Skeletal muscle tissue (tissue), 7 donors: ENCODE data around the genes OR10D3, OR8G5, OR8B3, TBRG1 and VSIG2.

- PRO-cap, 3 experiments = no peak in any of the 3 experiments
- RAMPAGE, long total RNA = no peak
- RRBS, 2 experiments = no CpG with 5 or more reads among the region's 4 CpGs
Measured at GRCh38 chr11:123299113-123299451, 104.0 kb upstream of the CLMP start.

- PRO-cap, 3 experiments = no peak in any of the 3 experiments
- RAMPAGE, long total RNA = no peak
- RRBS, 2 experiments = no CpG with 5 or more reads among the region's 10 CpGs
Measured at GRCh38 chr11:123302669-123303198, 107.7 kb upstream of the CLMP start.

- PRO-cap, 3 experiments = no peak in any of the 3 experiments
- RAMPAGE, long total RNA = no peak
- RRBS, 2 experiments = no CpG with 5 or more reads among the region's 14 CpGs
Measured at GRCh38 chr11:123456972-123457842, 27.1 kb downstream of the GRAMD1B start.

- PRO-cap, 3 experiments = no peak in any of the 3 experiments
- RAMPAGE, long total RNA = no peak
- RRBS, 2 experiments = no CpG with 5 or more reads among the region's 8 CpGs
Measured at GRCh38 chr11:123487073-123487741, 57.1 kb downstream of the GRAMD1B start.

- PRO-cap, 3 experiments = no peak in any of the 3 experiments
- RAMPAGE, long total RNA = no peak
- RRBS, 2 experiments = no CpG with 5 or more reads among the region's 13 CpGs
Measured at GRCh38 chr11:123525464-123526096, 95.5 kb downstream of the GRAMD1B start.

- PRO-cap, 3 experiments = no peak in any of the 3 experiments
- RAMPAGE, long total RNA = no peak
- RRBS, 2 experiments = no CpG with 5 or more reads among the region's 5 CpGs
Measured at GRCh38 chr11:123574399-123575101, 79.9 kb downstream of the SCN3B start.

DNA sequence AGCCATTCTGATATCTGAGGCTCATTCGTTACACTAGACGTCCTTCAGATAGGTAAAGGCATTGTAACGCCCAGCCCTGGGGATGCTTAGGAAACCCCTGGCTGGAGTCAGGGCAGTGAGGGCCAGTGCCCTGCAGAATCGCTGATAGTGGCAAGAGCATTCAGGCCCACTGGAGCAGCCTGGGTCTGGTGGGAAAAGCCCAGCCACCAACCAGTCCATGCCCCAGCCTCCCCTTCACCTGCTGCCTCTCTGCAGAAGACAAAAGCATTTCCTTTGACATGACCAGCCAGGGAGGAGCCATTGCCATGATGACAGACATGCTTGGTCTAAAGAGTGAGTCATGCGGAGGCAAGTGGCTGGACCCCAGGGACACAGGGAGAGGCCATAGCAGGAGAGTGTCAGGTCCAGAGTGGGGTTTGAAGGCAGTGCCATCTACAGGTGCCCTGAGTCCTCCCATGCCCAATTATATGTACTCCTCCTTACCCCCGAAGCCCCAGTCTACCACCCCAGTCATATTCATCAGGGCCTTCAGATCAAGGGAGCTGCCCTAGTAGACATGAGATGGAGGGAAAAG lies 67.5 kb downstream of the SCN3B start:
- PRO-cap, 3 experiments = no peak in any of the 3 experiments
- RAMPAGE, long total RNA = no peak
- RRBS, 2 experiments = no CpG with 5 or more reads among the region's 6 CpGs

GRCh38 chr11:123603146-123603743 lies 51.2 kb downstream of the SCN3B start:
- PRO-cap, 3 experiments = no peak in any of the 3 experiments
- RAMPAGE, long total RNA = no peak
- RRBS, 2 experiments = no CpG with 5 or more reads among the region's 14 CpGs

DNA sequence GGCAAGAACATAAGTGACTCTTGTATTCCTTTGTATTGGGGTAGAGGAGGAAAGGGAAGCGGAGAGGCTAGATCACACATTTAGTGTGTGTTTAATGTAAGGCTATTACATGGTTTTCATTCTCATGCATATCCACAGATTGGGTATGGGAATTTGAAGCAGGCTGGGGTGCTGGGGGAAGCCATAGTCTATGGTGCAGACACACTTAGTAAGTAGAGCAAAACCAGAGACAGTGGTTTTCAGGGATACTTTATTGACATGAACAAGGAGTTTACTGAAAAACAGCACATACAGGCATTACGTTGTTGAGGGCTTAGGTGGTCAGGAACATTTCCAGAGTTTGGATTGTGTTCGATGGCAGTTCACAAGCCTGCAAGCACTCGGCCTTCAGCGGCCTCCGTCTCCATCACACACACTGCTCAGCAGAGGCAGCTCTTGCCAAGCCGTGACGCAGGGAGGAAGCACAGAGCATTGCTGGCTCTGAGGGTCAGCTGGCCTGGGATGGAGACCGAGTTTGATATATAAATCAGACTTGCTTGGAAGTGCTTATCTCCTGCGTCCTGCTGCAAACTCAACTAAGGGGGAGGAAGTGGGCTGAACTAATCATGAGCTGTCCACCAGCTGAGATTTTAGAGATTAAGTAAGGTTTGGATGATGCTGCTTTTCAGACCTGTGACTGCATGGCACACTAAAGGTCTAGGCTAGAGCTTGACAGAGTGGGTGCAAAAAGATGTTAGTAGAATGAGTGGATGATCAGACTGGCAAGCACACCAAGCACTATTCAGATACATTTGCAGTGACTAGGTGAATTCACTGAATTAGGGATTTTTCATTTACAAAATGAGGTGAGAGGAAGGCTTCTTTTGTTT lies 25.2 kb downstream of the SCN3B start:
- PRO-cap, 3 experiments = no peak in any of the 3 experiments
- RAMPAGE, long total RNA = no peak
- RRBS, 2 experiments = no CpG with 5 or more reads among the region's 10 CpGs

DNA sequence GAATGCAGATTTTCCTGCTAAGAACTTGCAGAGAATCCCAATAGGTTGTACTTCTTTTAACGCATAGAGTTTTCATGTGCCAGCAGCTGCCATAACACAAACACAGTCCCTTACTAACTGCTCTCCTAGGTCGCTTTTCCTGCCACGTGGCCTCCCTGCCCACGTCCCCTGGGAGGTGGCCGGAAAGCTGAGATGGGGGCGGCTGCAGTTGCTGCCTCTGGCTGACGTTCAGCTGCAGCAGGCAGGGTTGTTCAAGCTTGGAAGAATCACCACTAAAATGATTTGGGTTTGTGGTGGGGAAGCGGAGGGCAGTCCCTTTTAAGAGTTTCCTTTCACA lies 39.3 kb downstream of the ZNF202 start:
- PRO-cap, 3 experiments = no peak in any of the 3 experiments
- RAMPAGE, long total RNA = no peak
- RRBS, 2 experiments = no CpG with 5 or more reads among the region's 8 CpGs

DNA sequence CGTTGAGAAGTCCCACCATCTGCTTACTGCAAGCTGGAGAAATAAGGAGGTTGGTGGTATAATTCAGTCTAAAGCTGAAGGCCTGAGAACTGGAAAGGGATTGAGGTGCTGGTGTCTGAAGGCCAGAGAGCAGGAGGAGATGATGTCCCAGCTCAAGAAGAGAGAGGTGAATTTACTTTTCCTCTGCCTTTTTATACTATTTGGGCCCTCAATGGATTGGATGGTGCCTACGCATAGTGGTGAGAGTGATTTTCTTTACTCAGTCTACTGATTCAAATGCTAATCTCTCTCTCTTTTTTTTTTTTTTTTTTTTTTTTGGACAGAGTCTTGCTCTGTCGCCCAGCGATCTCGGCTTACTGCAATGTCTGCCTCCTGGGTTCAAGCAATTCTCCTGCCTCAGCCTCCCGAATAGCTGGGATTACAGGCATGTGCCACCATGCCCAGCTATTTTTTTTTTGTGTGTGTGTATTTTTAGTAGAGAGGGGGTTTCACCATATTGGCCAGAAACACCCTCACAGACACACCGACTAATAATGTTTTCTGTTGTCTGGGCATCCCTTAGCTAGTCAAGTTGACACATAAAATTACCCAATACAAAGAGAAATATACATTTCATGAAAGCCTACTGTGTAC lies 1.5 kb upstream of the ZNF202 start:
- PRO-cap, 3 experiments = no peak in any of the 3 experiments
- RAMPAGE, long total RNA = no peak
- RRBS, 2 experiments = no CpG with 5 or more reads among the region's 7 CpGs

GRCh38 chr11:124183168-124183539 lies at the start of gene OR10D3:
Gene OR10D3, plus strand, starts transcription at chr11:124183345.
- PRO-cap, 3 experiments = no peak in any of the 3 experiments
- RAMPAGE, long total RNA = no peak
- RRBS, 2 experiments = no CpG with 5 or more reads among the region's 3 CpGs

- PRO-cap, 3 experiments = no peak in any of the 3 experiments
- RAMPAGE, long total RNA = no peak
- RRBS, 2 experiments = no CpG with 5 or more reads among the region's 3 CpGs
Measured at GRCh38 chr11:124256261-124256590, at the start of gene OR8G5. Gene OR8G5, plus strand, starts transcription at chr11:124256376.

DNA sequence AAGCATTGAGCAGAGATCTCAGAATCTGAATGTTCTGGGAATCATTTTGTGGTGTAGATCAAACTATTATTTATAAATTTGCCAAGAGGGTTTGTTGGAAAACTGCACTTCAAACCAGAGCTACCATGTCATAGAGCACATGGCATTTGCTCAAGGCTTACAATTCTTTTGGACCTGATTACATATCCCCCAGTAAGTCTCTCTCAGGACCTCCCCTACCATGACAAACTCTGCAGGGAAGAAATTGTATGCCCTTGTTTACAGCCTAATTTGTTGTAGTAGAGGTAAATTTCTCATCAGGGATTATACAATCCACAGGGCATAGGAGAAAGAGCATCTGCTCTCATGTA lies at the start of gene OR8B3:
OR8B3 (minus strand) TSS at position 198 of the 350 bp plus-strand sequence.
- PRO-cap, 3 experiments = no peak in any of the 3 experiments
- RAMPAGE, long total RNA = no peak

- PRO-cap, 3 experiments = peak in 3 of 3 experiments; most common plus-strand start chr11:124622875 (in 3); most common minus-strand start chr11:124622776 (in 1)
- RAMPAGE, long total RNA = no peak
- RRBS, 2 experiments = 2% methylated on average over 30 to 32 of the region's 59 CpGs
Measured at GRCh38 chr11:124622586-124623543, at the start of gene TBRG1. Gene TBRG1, plus strand, starts transcription at chr11:124622864.

DNA sequence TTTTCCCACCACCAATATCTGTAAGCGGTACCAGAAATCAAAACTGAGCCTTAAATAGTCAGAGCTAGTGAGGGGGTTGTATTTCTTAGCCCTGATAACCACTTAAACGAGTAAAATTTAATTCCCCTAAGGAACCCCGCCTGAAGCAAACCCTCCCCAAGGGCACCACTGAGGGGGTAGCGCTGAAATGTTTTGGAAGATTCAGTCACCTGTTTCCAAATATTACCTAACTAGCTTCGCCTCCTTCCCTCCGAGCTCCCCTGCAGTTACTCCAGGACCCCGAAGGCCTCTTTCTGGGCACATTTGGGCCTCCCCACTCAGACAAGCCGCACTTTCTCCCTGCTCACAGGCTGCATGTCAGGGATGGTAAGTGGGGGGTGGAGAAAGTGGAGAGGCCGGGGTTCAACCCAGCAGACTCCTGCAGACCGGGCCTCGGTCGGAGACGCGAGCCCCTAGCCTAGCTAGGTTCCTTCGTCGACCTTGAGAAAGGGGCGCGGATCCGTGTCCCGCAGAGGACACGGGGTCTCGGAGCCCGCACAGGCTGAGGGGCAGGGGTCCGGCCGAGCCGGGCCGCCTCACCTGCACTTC lies 382 bp downstream of the SIAE start:
- PRO-cap, 3 experiments = no peak in any of the 3 experiments
- RAMPAGE, long total RNA = no peak
- RRBS, 2 experiments = 3 to 5% methylated on average over 2 to 10 of the region's 27 CpGs

- PRO-cap, 3 experiments = no peak in any of the 3 experiments
- RAMPAGE, long total RNA = no peak
- RRBS, 2 experiments = 23 to 37% methylated on average over 2 of the region's 24 CpGs
Measured at GRCh38 chr11:124745666-124746048, 5.9 kb downstream of the NRGN start.

DNA sequence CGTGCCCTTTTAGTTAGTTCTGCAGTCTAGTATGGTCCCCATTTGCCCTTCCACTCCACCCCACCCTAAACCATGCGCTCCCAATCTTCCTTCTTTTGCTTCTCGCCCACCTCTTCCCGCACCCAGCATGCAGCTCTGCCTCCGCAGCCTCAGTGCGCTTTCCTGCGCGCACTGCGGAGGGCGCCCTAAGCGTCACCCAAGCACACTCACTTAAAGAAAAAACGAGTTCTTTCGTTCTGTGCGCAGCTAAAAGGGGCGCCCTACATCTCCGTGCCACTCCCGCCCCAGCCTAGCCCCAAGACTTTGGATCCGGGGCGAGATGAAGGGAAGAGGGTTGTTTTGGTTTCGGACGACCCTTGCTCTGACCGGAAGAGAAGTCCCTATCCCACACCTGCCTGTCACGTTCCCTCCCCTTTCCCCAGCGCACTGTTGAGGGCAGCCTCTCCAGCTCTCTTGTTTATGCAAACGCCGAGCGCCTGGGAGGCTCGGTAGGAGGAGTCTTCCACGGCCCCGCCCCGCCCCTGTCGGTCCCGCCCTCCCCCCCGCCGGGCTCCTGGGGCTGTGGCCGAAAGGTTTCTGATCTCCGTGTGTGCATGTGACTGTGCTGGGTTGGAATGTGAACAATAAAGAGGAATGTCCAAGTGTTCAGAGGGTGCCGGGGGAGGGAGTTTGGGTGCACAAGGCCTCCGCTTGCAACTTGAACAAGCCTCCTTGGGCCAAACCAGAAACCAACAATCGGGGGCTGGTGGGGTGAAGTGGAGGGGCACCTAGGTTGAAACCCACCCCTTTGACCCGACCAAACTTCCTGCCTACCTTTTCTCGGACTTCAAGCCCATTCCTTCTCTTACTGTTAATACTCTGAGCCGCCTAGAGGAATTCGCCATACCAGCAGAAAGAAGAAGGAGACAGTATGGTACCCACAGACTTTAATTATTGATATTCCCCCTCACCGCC lies 5.2 kb downstream of the VSIG2 start:
- PRO-cap, 3 experiments = peak in 3 of 3 experiments; most common plus-strand start position 601 of the sequence (in 1); most common minus-strand start position 431 of the sequence (in 2)
- RAMPAGE, long total RNA = no peak
- RRBS, 2 experiments = 4 to 5% methylated on average over 8 of the region's 45 CpGs

- PRO-cap, 3 experiments = no peak in any of the 3 experiments
- RAMPAGE, long total RNA = no peak
- RRBS, 2 experiments = 15 to 22% methylated on average over 3 of the region's 18 CpGs
Measured at GRCh38 chr11:124750423-124751660, 1.2 kb downstream of the VSIG2 start.

DNA sequence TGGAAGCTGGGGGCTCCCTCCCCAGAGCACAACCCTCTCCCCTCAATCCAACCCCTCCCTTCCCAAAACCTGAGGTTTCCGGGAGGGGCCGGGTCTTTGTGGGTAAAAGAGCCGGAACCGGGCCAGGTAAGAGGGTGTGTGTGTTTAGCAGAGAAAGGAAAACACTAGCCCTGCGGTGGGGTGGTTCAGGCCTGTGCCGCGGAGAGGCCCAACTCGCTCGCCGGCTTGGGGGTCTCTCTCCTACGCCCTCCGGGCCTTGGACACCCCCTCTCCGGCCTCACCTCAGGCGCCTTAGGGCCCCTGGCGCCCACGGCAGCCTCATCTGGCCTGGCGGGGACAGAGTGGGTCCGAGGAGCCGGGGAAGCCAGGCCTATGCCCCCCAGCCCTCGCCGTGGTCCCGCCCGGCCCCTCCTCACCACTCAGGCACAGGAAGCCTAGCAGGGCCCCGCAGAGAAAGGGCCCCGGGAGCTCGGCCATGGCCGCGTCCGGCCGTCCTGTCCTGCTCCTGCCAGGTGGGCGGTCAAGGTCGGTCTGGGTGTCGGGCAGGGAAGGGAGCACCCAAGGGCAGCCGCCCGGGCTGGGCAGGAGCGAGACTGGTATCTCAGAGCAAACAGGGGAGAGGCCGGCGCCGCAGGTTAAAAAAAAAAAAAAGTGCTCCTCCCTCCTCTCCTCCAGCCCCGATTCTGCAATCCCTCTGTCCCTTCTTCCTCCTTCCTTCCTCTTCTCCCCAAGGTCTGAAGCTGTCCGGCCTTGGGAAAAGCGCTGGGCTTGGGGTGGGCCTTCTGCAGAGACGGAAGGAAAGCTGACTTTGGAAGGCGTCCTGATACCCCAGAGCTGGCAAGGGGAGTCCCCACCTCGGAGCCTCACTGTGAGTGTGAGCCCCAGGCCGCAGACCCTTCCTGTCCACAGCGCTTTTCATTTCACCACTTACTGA lies at the start of gene VSIG2:
VSIG2 (minus strand) TSS at position 595 of the 934 bp plus-strand sequence.
- PRO-cap, 3 experiments = no peak in any of the 3 experiments
- RAMPAGE, long total RNA = no peak
- RRBS, 2 experiments = 21 to 30% methylated on average over 28 to 30 of the region's 47 CpGs